ENCODE results near the genes CHST12, IQCE and SDK1.

GRCh38 chr7:2307632-2308362, 6.4 kb downstream of the SNX8 start:
CAGE:
- cytosol, long polyA minus RNA = no peak
- cytosol, long polyA plus RNA = no peak
- long polyA plus RNA = no peak
- nucleus, long polyA minus RNA = no peak
- nucleus, long polyA plus RNA = no peak

DNA sequence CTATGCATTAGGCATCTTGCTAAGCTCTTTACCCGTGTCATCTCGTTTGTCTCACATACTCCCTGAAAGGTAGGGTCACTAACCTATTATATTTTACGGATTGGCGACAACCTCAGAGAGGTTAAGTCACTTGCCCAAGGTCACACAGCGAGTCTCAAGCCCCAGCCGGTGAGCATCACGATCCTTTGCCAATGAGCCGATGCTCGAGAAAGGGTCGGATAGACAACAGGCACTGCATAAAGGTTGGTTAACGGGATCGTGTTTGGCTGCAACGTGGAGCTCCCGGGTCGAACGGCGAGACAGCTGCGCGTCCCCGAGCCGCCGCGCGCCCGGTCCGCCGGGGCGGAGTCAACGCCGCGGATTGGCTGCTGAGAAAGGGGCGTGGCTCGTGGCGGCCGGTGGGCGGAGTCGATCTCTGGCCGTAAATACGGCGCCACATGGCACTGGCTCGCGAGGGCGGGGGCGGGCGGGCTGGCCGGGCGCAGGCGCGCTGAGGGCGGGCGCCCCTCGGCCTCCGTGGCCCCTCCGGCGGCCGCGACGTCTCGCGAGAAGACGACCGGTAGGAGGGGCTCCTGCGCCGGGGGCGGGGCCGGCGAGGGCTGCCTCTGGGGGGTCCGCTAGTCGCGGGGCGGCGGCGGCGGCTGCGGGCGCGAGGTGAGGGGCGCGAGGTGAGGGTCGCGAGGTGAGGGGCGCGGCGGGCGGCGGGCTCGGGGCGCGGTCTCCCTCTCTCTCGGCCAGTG, at the start of gene CHST12:
CHST12 (plus strand) TSS at position 620 of the 740 bp plus-strand sequence.
CAGE:
- cytosol, long polyA minus RNA = no peak
- cytosol, long polyA plus RNA = no peak
- long polyA plus RNA = start-site peak on the plus strand centred at position 589 of the sequence, 46 bp wide, 153 and 65 reads in 2 replicates
- nucleus, long polyA minus RNA = no peak
- nucleus, long polyA plus RNA = no peak

GRCh38 chr7:2411808-2412724, 8.7 kb downstream of the CHST12 start:
CAGE:
- cytosol, long polyA minus RNA = no peak
- cytosol, long polyA plus RNA = no peak
- long polyA plus RNA = no peak
- nucleus, long polyA minus RNA = no peak
- nucleus, long polyA plus RNA = no peak

GRCh38 chr7:2451848-2452458, 24.2 kb downstream of the GRIFIN start:
CAGE:
- cytosol, long polyA minus RNA = no peak
- cytosol, long polyA plus RNA = no peak
- long polyA plus RNA = no peak
- nucleus, long polyA minus RNA = no peak
- nucleus, long polyA plus RNA = no peak

DNA sequence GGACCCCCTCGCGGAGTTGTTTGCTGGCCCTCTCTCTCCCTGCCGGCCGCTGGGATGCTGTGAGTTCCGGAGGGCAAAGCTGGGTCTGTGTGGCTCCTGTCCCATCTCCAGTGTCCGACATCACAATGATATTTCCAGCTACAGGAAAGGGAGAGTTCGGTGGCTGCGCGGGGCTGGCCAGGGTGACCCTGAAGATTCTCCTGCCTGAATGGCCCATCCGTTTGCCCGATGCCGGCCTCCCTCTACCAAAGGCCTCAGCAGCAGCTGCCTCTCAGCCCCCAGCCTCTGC, 12.1 kb upstream of the LFNG start:
CAGE:
- cytosol, long polyA minus RNA = no peak
- cytosol, long polyA plus RNA = no peak
- long polyA plus RNA = no peak
- nucleus, long polyA minus RNA = no peak
- nucleus, long polyA plus RNA = no peak

DNA sequence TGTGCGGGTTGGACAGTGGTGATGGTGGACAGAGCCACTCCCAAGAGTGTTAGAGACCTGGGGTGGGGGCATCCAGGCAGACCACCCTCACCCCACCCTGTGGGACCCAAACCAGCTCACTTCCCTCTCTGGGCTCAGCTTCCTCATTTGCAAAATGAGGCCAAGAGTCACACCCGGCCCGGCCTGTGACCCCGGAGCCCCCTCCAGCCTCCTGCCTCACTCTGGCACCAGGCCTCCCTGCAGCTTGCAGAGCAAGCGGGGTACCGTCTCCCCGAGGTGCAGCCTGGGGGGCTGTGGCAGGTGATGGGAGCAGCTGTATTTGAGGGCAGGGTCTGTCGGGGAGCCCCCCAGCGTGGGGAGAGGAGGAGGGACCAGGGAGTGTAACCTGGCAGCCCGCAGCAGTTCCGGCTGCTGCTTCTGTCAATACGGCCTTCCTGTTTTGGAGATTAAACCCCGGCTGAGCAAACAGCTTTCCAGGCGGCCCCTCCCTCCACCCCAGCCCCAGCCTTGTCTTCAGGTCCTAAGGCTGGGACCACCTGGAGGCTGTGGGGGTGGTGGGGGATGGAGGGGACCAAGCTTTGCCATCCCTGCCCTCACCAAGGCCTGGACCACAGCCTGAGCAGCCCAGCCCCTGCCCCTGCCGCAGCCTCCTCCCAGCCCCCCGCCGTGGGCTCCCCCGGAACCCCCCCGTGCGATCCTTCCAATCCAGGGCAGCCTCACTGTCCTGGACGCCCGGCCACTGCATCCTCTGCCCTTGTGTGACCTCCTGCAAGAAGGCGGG, 8.2 kb upstream of the LFNG start:
CAGE:
- cytosol, long polyA minus RNA = no peak
- cytosol, long polyA plus RNA = no peak
- long polyA plus RNA = no peak
- nucleus, long polyA minus RNA = no peak
- nucleus, long polyA plus RNA = no peak

DNA sequence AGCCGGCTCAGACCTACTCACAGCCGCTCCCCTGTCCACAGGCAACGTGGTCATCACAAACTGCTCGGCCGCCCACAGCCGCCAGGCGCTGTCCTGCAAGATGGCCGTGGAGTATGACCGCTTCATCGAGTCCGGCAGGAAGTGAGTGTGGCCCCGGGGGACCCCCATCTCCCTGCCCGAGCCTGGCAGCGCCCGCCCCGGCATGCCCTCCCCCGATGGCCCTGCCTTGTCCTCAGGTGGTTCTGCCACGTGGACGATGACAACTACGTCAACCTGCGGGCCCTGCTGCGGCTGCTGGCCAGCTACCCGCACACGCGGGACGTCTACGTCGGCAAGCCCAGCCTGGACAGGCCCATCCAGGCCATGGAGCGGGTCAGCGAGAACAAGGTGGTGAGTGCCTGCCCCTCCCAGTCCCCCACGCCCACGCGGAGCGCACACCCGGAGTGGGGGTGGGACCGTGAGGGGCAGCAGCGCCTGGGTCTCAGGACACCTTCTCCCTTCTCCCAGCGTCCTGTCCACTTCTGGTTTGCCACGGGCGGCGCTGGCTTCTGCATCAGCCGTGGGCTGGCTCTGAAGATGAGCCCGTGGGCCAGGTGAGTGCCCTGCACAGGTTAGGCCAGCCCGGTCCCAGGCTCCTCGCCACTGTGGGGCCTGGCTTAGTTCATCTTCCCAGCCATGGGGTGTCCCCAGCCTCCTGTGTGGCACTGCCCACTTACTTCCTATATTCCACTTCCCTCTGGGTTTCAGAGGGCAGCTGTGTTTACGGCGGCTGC, 5.8 kb downstream of the LFNG start:
CAGE:
- cytosol, long polyA minus RNA = no peak
- cytosol, long polyA plus RNA = no peak
- long polyA plus RNA = no peak
- nucleus, long polyA minus RNA = no peak
- nucleus, long polyA plus RNA = no peak

GRCh38 chr7:2558633-2559780, at the start of gene IQCE:
Gene IQCE (plus strand): TSS chr7:2558979.
CAGE:
- cytosol, long polyA minus RNA = no peak
- cytosol, long polyA plus RNA = no peak
- long polyA plus RNA = no peak
- nucleus, long polyA minus RNA = start-site peak on the plus strand at chr7:2559000-2559107, 20 reads
- nucleus, long polyA plus RNA = no peak

DNA sequence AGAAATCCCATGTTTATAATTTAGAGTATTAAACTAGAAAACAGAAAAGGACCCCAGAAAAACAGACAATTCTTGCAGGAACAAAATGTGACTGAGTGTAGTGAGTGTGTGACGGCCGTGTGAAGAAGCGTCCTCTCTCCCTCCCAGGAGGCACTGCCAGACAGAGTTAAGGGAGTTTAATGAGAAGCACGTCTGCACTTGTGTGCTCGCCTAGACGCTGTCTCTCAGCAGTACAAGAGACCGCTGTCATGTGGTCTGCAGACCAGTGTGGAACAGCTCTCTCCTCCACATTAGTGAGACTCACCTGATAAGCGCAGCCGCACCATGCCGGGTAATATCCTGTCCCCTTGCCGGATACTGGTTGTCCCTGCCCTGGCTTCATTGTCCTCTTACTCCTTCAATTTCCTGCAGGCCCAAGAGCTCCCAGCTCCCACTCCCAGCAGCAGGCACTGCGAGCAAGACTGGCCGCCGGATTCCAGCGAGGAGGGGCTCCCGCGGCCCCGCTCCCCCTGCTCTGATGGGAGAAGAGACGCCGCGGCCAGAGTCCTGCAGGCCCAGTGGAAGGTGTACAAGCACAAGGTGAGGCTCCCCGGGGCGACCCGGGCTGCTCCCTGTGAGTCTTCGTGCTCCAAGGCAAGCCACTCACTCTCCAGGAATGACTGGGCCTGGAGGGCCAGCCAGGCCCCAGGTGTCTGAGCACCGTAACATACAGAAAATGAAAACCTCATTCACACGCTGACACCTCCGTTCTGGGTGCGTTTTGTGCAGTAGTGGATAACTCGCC, 33.5 kb upstream of the TTYH3 start:
CAGE:
- cytosol, long polyA minus RNA = no peak
- cytosol, long polyA plus RNA = no peak
- long polyA plus RNA = no peak
- nucleus, long polyA minus RNA = no peak
- nucleus, long polyA plus RNA = no peak

DNA sequence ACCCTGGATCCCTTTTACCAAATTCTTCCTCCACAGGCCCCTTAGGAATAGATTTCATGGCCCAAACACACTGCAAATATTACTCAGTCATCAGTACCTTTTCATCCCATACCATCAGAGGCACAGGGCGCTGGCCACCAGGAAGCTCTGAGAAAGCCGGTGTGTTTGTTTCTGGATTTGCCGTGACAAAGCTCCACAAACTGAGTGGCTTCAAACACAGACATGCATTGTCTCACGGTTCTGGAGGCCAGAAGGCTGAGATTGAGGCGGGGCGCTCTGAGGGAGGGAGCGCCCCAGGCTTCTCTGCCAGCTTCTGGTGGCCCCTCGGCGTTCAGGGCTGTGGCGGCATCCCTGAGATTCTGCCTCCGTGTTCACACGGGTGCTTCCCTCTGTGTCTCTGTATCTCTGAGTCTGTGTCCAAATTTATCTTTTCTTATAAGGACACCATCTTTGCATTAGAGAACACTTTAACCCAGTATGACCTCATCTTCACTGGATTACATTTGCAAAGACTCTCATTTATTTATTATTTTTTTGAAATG, 3.6 kb upstream of the TTYH3 start:
CAGE:
- cytosol, long polyA minus RNA = no peak
- cytosol, long polyA plus RNA = no peak
- long polyA plus RNA = no peak
- nucleus, long polyA minus RNA = no peak
- nucleus, long polyA plus RNA = no peak

GRCh38 chr7:2644454-2644956, 12.7 kb downstream of the TTYH3 start:
CAGE:
- cytosol, long polyA minus RNA = no peak
- cytosol, long polyA plus RNA = no peak
- long polyA plus RNA = no peak
- nucleus, long polyA minus RNA = no peak
- nucleus, long polyA plus RNA = no peak

DNA sequence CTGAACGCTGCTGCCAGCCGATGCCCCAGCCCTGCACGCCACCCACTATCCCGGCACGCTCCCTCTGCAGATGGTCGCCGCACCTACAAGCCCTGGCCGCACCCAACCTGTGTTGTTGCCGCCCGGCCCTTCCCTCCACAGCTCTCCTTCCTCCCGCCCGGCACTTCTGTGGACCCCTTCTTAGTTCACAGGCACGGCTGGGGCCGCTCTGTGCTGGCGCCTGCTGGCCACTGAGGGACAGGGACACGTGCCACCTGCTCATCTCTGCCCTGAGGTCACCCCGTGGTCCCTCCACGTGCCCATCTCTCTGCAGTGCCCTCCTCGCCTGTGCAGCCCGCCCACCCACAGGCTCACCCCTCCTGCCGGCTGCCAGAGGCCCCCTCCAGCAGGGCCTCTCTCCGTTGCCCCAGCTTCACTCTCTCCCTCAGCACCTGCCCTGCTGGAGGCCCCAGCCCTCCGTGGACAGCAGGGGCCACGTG, 26.0 kb upstream of the AMZ1 start:
CAGE:
- cytosol, long polyA minus RNA = no peak
- cytosol, long polyA plus RNA = no peak
- long polyA plus RNA = no peak
- nucleus, long polyA minus RNA = no peak
- nucleus, long polyA plus RNA = no peak

DNA sequence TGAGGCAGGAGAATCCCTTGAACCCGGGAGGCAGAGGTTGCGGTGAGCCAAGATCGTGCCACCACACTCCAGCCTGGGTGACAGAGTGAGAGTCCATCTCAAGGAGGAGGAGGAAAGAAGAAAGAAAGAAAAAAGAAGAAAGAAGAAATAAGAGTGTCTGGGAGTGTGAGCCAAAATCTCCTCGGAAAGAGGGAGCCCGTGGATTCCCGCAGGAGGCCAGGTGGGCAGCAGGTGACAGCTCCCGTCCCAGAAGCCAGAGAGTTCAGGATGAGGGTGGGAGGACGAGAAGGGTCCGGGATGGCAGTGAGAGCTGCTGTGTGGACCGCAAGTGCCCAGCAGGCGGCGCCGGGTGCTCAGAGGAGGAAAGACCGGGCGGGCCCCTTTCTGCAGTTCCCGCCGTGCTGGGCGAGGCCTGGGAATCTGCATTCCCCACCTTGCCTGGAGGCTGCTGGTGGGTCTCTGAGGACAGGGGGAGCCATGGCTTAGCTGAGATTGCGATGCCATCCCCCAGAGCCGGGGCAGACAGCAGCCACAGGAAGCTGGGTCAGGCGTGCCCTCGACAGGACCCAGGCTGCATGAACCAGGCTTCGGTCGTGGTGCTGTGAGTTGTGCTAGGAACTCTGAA, 17.1 kb upstream of the AMZ1 start:
CAGE:
- cytosol, long polyA minus RNA = no peak
- cytosol, long polyA plus RNA = no peak
- long polyA plus RNA = no peak
- nucleus, long polyA minus RNA = no peak
- nucleus, long polyA plus RNA = no peak

CAGE:
- cytosol, long polyA minus RNA = no peak
- cytosol, long polyA plus RNA = no peak
- long polyA plus RNA = no peak
- nucleus, long polyA minus RNA = no peak
- nucleus, long polyA plus RNA = no peak
Observed at GRCh38 chr7:2701735-2702266, 13.8 kb downstream of the AMZ1 start.

GRCh38 chr7:2710259-2710820, 22.3 kb downstream of the AMZ1 start:
CAGE:
- cytosol, long polyA minus RNA = no peak
- cytosol, long polyA plus RNA = no peak
- long polyA plus RNA = no peak
- nucleus, long polyA minus RNA = no peak
- nucleus, long polyA plus RNA = no peak

DNA sequence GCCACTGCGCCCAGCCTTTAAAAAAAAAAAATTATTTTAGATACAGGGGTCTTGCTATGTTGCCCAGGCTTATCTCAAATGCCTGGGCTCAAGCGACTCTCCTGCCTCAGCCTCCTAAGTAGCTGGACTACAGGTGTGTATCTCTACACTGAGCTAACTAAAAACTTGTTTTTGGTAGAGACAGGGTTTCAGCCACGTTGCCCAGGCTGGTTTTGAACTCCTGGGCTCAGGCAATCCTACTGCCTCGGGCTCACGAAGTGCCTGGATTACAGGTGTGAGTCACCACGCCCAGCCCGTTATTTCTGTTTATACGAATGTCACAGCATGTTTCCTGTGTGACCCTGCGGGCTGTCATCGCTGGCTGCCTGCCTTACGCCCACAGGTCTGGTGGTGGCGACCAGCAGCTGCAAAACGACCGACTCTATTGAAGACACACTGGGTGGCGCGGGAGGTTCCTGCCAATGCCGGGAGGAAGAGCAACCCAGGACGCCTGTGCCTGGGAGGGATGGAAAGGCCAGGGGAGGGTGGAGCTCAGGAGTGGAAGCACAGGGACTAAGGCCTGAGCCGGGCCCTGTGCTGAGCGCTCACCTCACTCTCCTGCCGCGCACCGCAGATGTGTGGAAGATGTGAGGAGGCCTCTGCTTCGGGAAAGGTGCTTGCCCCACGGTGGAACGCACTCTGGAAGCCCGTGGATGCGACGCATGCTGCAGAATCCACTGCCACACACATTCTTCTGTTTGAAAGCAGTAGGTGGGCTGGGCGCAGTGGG, 32.9 kb downstream of the AMZ1 start:
CAGE:
- cytosol, long polyA minus RNA = no peak
- cytosol, long polyA plus RNA = no peak
- long polyA plus RNA = no peak
- nucleus, long polyA minus RNA = no peak
- nucleus, long polyA plus RNA = no peak

DNA sequence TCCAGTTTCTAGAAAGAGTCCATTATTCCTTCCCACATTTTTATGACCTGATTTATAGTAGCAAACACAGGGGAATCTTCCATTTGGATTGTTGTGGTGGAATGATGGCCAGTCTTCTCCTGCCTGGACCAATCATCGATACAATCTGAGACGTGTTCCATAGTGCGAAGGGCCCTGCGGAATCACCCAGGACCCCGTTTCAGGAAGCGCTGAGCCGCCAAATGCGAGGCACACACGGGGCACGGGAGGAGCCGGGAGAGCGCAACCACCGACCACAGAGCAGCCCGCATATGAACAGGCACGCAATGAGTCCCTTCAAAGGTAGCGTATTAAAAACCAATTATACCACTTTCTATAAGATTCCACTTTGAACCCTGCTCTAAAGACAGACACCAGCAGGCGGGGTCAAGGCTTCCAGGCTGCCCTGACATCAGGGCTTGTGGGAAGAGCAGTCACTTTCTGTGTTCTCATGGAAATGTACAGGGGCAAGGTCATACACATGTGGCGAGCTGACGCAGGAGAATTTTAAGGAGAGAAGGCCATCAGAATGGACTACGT, 46.1 kb downstream of the AMZ1 start:
CAGE:
- cytosol, long polyA minus RNA = no peak
- cytosol, long polyA plus RNA = no peak
- long polyA plus RNA = no peak
- nucleus, long polyA minus RNA = no peak
- nucleus, long polyA plus RNA = no peak

DNA sequence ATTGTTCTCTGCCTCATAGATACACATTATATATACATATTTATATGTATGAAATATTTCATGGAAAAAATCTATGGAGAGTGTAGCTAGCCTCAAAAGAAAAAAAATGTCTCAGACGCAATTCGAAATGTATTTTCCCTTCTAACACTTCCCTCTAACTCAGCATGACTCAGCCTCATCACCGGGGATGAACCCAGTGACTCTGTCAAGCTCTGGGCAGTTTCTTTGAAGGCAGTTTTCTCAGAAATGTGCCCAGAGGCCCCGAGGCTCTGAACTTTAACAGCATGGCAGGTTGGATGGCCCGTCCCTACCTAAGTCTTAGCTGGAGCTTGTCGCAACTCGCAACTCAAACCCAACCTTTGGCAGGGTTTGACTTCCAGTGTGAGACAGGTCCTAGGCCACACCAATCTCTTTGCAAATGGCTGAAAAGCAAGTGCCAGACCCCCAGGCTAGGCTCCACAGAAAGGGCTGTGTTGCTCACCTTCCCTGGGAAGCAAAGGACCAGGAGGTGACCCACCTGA, 86.9 kb downstream of the CARD11 start:
CAGE:
- cytosol, long polyA minus RNA = no peak
- cytosol, long polyA plus RNA = no peak
- long polyA plus RNA = no peak
- nucleus, long polyA minus RNA = no peak
- nucleus, long polyA plus RNA = no peak

CAGE:
- cytosol, long polyA minus RNA = no peak
- cytosol, long polyA plus RNA = no peak
- long polyA plus RNA = no peak
- nucleus, long polyA minus RNA = no peak
- nucleus, long polyA plus RNA = no peak
Observed at GRCh38 chr7:3028022-3028779, 15.5 kb downstream of the CARD11 start.

DNA sequence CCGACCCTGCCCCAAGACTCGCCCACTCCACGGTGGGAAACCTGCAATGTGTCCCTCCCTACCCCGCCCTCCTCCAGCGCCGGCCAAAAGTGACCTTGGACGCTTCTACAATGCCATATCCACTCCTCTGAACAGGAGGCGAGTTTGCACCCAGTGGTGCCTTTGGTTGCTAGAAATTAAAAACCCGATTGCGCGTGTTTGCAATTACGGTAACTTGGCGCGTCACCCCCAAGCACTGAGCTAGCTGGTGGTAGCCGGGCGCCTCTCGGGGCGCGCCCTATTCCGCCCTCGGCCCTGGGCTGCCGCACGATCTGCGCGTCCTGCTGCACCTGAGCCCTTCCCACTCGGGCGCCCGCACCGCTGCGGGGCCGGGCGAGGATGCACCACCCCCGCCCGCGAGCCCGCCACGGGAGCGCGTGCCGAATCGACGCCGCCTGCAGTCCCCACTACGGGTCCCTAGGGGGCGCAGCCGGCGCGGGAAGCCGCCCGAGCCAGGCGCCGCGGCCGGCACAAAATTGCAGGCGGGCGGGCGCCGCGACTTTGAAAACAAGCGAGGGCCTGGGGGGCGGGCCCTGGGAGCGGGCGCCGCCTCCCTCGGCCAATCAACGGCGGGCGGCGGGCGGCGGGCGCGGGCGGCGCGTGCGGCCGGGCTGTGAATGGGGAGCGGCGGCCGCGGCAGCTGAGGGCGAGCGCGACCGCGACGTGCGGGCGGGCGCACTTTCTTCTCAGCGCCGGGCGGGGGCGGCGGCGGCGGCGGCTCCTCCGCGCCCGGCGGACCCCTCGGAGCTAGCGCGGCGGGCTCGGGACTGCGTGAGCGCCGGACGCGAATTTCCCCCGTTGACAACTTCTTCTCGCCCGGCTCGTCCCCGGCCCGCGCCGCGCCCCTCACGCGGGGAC, at the start of gene SDK1:
SDK1 (plus strand) TSS at position 715 of the 897 bp plus-strand sequence.
CAGE:
- cytosol, long polyA minus RNA = no peak
- cytosol, long polyA plus RNA = no peak
- long polyA plus RNA = no peak
- nucleus, long polyA minus RNA = no peak
- nucleus, long polyA plus RNA = no peak